ENCODE results near the genes GPBAR1 and ATG9A.

- PRO-cap, 3 experiments = no peak in any of the 3 experiments
- RAMPAGE, long total RNA = no peak
- RRBS, 2 experiments = 44 to 65% methylated on average over 1 of the region's 4 CpGs
Observed at GRCh38 chr2:218019402-218019959, 16.7 kb upstream of the TNS1 start.

DNA sequence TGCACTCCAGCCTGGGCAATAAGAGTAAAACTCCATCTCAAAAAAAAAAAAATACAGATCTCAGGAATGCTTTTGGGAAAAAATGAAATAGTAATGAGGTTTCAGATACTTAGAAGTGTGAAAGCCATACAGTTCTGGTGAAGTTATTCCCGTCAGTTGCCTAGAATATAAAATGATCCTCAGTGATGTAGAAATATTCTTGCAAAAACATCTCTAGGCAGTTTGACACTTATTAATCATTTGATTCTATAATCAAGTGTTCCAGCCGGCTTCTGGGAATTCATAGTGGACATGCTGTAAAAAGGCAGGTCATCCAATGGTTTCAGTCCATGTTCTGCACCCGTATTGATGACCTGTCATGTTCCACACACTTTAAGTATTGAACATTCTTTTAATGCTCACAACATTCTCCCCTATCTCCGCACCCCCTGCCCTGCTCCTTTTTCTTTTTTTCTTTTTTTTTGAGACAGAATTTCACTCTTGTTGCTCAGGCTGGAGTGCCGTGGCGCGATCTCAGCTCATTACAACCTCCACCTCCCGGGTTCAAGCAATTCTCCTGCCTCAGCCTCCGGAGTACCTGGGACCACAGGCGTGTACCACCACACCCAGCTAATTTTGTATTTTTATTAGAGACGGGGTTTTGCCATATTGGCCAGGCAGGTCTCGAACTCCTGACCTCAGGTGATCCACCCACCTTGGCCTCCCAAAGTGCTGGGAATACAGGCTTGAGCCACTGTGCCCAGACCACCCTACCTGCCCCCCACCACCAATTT, 20.0 kb downstream of the ARPC2 start:
- PRO-cap, 3 experiments = no peak in any of the 3 experiments
- RAMPAGE, long total RNA = no peak
- RRBS, 2 experiments = no CpG with 5 or more reads among the region's 12 CpGs

- PRO-cap, 3 experiments = no peak in any of the 3 experiments
- RAMPAGE, long total RNA = no peak
- RRBS, 2 experiments = no CpG with 5 or more reads among the region's 3 CpGs
Observed at GRCh38 chr2:218246431-218246738, 14.4 kb upstream of the GPBAR1 start.

DNA sequence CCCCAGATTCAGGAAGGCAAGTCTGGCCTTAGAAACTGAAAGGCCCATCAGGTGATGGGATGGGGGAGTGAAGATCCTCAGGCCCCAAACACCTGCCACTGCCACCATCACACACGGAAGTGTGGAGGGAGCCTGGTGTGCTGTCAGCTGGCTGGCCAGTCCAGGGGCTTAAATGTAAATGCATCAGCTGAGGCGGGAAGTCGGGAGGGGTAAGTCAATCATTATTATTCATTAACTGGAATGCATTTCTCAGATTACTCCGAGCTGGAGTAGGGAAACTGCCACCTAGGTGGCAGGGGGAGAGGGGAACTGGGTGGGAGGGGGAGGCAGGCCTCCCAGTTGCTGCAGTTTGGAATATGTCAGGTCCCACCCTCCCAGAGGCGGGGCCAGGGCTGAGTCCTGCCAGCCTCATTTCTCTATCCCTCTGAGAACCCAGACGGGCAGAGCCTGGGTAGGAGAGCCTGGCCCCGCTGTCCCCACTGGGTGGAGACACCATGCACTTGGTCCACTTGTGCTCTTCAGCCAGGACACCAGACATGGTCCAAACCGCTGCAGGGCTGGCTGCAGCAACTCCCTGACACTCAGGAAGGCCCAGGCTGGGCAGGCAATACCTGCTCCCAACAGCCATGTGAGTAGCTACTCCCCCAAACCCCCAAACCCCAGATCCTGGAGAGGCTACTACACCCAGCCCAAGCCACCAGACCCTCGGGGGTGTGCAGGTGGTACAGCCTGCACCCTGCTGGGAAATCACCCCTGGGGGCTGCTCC, at the start of gene GPBAR1:
Gene GPBAR1, plus strand, starts transcription at position 427 of the 767 bp plus-strand sequence.
- PRO-cap, 3 experiments = no peak in any of the 3 experiments
- RAMPAGE, long total RNA = start-site peak on the plus strand centred at position 427 of the sequence, 25 bp wide, 8 and 7 reads in 2 replicates
- RRBS, 2 experiments = no CpG with 5 or more reads among the region's 9 CpGs

GRCh38 chr2:218264689-218265267, 4.0 kb downstream of the GPBAR1 start:
- PRO-cap, 3 experiments = no peak in any of the 3 experiments
- RAMPAGE, long total RNA = no peak
- RRBS, 2 experiments = no CpG with 5 or more reads among the region's 18 CpGs

DNA sequence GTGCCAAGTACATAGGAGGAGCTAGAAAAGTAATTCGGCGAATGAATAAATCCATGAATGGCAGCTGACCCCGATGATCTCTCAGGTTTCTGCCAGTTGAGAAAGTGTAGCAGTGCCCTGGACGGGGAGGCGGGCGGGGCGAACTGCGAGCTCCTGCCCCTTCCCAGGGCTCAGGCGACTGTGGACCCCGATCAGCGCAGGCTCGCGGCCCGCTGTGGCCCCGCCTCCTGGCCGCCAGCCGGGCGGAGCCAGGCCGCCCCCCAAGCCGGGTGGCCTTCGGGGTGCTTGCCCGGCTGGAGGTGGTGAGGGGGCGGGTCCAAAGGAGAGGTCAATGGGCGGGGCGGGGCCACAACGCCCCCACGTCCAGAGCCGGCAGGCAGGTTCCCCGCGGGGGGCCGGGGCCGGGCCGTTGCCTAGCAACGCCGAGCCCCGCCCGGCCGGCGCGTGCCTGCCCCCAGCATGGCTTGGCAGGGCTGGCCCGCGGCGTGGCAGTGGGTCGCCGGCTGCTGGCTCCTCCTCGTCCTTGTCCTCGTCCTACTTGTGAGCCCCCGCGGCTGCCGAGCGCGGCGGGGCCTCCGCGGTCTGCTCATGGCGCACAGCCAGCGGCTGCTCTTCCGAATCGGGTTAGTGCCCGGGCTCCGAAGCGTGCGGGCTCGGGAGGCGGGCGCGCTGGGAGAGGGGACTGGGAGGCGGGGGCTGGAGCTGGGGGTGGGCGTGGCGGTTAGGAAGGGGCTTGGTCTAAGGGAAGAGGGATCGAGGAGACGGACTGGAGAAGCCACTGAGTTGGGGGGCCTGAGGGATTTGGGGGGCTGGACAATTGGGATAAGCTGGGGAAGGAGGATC, 30.7 kb upstream of the TMBIM1 start:
- PRO-cap, 3 experiments = peak in 3 of 3 experiments; most common plus-strand start position 371 of the sequence (in 1); most common minus-strand start position 166 of the sequence (in 1)
- RAMPAGE, long total RNA = no peak
- RRBS, 2 experiments = 2 to 3% methylated on average over 15 to 16 of the region's 72 CpGs

GRCh38 chr2:218331814-218332526, 24.7 kb upstream of the CATIP start:
- PRO-cap, 3 experiments = no peak in any of the 3 experiments
- RAMPAGE, long total RNA = no peak
- RRBS, 2 experiments = no CpG with 5 or more reads among the region's 8 CpGs

DNA sequence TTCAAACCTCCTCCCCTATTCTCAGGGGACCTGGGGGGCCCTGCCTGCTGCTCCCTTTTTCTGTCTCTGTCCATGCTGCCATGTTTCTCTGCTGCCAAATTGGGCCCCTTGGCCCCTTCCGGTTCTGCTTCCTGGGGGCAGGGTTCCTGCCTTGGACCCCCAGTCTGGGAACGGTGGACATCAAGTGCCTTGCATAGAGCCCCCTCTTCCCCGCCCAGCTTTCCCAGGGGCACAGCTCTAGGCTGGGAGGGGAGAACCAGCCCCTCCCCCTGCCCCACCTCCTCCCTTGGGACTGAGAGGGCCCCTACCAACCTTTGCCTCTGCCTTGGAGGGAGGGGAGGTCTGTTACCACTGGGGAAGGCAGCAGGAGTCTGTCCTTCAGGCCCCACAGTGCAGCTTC, 5.0 kb downstream of the CTDSP1 start:
- PRO-cap, 3 experiments = no peak in any of the 3 experiments
- RAMPAGE, long total RNA = no peak
- RRBS, 2 experiments = no CpG with 5 or more reads among the region's 3 CpGs

DNA sequence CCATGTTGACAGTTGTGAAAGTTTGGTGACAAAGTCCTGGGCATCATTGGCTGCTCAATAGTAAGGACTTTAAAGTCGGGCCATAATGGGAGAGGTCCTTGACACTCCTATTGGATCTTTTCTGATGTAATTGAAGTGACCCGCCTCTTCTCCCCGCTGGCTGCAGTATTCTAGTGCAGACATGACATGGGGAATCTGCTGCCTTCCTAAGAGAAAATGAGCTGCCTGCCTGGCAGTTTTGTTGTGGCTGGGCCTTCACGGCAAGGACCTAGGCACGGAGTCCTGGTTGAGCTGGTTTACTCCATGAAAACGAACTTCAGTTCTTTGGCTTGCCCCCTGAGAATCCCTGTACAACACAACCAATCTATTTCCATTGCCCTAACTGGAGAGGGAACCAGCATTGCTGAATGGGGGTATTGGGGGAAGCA, 26.0 kb upstream of the CYP27A1 start:
- PRO-cap, 3 experiments = no peak in any of the 3 experiments
- RAMPAGE, long total RNA = no peak
- RRBS, 2 experiments = no CpG with 5 or more reads among the region's 6 CpGs

DNA sequence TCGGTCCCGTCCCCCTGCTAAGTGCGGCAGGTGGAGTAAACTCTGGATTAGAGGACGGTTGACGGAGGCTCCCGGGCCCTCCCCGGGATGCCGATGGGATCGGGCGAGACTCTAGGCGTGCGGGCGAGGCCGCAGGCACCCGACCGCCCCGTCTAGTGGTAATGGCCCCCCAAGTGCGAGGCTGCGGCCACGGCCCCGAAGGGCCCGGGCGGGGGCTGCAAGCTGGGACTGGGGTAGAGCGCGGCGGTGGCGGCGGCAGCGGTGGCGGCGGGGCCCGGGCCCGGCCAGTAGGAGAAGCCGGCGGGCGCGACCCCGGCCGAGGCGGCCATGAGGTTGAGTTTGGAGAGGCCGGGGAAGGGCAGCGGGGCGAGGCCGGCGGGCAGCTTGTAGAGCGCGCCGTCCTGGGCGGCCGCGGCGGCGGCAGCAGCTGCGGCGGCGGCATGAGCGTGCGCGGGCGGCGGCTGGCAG, 3.4 kb downstream of the FEV start:
- PRO-cap, 3 experiments = no peak in any of the 3 experiments
- RAMPAGE, long total RNA = no peak
- RRBS, 2 experiments = 4% methylated on average over 12 of the region's 61 CpGs

DNA sequence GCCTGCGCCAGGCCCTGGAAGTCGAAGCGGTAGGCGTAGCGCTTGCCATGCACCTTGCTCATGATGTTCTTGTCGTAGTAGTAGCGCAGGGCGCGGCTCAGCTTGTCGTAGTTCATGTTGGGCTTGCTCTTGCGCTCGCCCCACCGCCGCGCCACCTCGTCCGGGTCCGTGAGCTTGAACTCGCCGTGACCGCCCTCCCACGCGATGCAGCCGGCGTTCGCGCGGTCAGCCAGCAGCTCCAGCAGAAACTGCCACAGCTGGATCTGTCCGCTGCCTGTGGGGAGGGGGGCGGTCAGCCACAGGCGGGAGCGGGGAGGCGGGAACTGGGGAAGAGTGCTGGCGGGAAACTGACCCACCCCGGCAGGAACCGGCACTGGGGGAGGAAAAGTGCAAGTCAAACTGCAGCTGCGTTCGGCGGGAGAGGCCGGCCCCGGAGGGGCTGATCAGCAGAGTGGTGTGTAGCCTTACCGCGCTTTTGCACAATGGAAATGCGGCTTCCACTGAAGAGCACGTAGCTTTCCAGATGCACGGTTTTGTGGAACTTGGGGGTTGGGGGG, 2.9 kb downstream of the FEV start:
- PRO-cap, 3 experiments = no peak in any of the 3 experiments
- RAMPAGE, long total RNA = no peak
- RRBS, 2 experiments = 2 to 4% methylated on average over 11 to 13 of the region's 46 CpGs

GRCh38 chr2:218984053-218984843, 736 bp downstream of the FEV start:
- PRO-cap, 3 experiments = peak in 2 of 3 experiments; most common plus-strand start chr2:218984586 (in 2); most common minus-strand start chr2:218984459 (in 1)
- RAMPAGE, long total RNA = no peak
- RRBS, 2 experiments = 4 to 6% methylated on average over 26 to 27 of the region's 53 CpGs

GRCh38 chr2:218996918-218997275, 3.7 kb upstream of the CRYBA2 start:
- PRO-cap, 3 experiments = peak in 1 of 3 experiments; most common minus-strand start chr2:218997029 (in 1)
- RAMPAGE, long total RNA = no peak
- RRBS, 2 experiments = no CpG with 5 or more reads among the region's 5 CpGs

DNA sequence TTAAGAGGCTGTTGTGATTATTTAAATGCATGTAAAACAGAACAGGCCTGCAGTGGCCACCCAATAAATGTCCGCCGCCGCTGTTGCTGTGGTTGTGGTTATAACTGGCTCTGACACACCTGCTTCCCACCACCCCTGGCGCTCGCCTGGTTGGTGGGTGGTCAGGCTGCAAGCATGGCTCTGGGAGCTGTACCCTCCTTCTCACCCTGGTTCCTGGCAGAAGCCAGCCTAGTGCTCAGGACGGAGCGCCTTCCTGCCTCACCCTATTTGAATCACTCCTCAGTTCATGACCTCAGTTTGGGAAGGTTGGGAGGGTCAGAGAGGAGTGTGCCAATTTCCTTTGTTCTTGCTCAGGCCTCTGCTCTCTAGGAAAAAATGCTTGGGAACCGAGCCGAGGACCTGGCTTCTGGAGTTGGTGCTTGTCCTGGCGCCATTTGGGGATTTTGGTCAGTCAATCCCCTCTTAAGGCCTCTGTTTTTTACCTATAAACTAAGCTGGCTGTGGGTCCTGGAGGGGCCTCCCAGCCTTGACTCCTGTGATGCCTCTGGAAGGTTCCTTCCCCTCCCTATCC, 5.3 kb upstream of the CRYBA2 start:
- PRO-cap, 3 experiments = no peak in any of the 3 experiments
- RAMPAGE, long total RNA = no peak
- RRBS, 2 experiments = no CpG with 5 or more reads among the region's 10 CpGs

DNA sequence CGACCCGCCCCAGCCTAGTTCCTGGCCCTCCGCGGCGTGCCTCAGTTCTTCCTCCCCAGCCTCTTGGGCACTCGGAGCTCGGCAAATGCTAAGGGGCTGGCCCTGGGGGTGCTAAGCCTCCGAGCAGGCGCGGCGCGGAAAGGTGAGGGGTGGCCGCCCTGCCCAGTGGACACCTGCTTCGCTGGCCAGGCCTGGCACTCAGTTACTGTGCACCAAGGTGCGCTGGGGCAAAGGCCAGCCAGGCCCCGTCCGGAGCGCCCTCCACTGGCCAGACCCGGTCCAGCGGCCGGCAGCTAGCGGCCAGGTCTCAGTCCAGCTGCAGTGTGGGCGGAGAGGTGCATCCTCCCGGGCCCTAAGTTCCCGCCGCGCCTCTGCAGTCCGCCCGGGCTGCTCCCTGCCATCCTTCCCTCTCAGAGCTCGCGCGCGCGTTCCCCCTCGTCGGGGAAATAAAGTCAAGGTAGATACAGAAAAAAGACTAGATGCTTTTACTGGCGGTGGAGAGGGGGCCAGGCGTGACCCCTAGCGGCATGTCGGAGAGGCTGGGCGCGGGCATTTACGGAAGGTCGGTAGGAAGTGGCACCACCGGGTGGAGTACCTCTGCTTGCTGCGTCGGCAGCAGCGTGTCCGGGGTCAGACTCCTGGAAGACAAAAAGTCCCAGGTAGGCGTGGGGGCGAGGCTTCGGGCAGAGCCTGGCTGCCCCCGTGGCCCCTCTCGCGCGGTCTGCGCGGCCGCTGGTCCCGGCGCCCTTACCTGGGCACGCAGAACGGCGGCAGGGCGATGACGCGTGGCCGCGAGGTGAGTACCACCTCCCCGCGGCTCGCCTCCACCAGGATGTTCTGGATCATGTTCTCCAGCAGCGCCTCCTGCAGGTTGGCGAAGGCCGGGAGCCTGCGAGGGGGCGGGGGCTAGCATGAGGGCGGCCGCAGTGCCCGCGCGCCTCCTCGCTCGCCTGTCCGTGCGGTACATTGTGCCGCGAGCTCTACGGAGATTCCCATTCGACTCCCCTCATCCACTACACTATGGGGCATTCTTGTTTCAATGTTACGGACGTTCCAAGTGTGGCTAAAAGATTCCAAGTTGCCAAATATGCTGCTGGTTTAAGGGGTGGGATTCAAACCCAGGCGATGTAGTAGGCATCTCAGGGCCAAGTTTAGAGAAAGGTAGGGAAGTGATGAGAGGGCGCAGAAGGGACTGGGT, 9.6 kb upstream of the CRYBA2 start:
- PRO-cap, 3 experiments = no peak in any of the 3 experiments
- RAMPAGE, long total RNA = no peak
- RRBS, 2 experiments = 5 to 6% methylated on average over 17 to 24 of the region's 94 CpGs

DNA sequence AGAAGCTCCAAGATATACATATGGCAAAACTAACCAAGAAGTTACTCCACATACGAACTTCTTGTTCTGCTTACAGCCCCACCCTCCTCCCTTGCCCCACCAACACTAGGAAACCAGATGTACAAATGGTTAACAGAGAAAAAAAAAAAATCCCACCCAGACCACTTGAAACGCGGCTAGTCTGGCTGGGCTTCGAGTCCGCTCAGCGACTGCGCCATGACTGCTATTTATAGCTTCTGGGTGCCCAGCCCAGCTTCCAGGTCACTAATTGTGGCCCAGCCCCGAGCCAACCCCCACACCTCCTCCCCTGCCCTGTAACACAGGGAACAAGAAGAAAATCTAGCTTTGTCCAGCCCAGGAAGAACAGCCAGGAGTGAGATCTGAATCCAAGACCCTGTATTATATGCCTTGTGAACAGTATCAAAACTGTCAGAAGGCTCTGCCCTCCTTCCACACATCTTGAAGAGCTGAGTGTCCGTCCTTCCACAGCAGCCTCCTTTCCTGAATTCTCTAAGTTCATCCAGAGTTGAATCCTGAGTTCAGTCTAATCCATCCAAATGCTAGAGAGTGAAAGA, 47.2 kb upstream of the IHH start:
- PRO-cap, 3 experiments = no peak in any of the 3 experiments
- RAMPAGE, long total RNA = no peak
- RRBS, 2 experiments = no CpG with 5 or more reads among the region's 9 CpGs

- PRO-cap, 3 experiments = no peak in any of the 3 experiments
- RAMPAGE, long total RNA = no peak
- RRBS, 2 experiments = no CpG with 5 or more reads among the region's 10 CpGs
Observed at GRCh38 chr2:219125024-219126023, 35.3 kb downstream of the NHEJ1 start.

DNA sequence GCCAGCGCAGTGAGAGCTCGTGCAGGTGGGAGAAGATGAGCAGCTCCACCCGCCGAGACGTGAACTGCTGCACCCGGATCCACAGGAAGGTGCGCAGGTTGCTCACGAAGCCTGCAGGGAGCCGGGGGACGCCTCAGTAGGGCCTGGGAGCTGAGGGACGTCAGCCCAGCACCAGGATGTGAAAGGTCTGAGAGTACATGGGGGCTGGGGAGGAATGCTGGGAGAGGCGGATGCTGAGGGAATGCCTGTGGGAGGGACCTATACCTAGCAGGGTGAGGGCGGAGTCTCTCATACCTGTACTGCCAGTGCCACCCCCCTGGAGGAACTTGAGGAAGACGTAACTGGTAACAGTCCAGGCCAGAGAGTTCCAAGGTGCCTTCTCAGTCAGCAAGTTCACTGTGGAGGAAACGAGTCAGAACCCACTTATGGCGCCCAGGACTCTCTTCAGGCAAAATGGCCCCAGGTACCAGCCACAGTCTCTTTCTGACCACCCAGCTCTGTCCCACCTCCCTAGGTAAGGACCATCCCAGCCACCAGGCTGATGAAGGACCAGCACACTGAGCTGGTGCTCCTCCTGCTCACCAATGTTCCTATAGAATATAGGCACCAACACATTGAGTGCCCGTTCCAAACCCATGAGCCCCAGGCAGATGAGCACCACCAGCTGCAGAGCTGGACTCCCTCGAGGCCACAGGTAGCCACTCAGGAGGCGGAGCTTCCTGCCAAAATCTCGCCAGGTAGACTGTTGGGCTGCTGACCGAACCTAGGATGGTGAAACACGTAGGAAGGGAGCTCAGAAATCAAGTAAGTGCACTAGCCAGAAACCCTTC, 2.5 kb downstream of the ABCB6 start:
- PRO-cap, 3 experiments = no peak in any of the 3 experiments
- RAMPAGE, long total RNA = no peak
- RRBS, 2 experiments = 95 to 97% methylated on average over 4 of the region's 22 CpGs

DNA sequence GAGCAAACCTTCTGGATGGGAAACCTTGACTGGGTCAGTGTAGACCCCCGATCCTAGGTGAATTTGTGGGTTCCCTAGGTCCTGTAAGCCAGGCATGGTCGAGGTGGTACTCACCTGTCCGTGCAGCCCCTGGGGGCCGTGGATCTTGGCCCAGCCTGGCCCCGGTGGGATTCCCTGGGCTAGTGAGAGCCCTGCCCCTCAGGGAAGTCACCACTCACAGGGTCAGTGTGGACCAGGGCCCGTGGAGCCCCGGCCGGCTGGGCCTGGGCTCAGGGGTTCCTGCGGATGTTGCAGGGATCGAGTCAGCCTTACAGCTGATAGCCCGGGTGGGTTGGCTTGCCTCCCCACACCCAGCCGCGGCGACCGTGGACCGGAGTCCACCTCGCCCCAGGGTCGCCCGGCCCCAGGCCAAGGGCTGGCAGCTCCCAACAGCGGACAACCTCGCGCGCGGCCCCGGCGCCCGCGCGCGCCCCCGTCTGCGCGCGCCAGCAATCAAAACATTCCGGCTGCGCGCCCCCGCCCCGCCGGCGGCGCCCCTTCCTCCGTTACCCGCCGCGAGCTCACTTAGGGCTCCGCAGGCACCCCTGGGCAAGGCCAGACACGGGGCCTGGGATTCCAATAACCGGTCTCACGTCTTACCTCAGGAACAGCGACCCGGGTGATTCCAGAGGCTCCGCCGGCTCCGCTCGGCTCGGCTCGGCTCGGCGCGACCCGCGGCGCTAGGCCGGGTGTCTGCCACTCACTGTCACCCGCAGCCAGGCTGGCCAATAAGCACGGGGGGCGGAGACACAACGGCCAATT, at the start of gene ATG9A:
Gene ATG9A, minus strand, starts transcription at position 741 of the 801 bp plus-strand sequence.
- PRO-cap, 3 experiments = peak in 3 of 3 experiments; most common minus-strand start position 734 of the sequence (in 2)
- RAMPAGE, long total RNA = no peak
- RRBS, 2 experiments = 2% methylated on average over 50 of the region's 69 CpGs

- PRO-cap, 3 experiments = no peak in any of the 3 experiments
- RAMPAGE, long total RNA = no peak
- RRBS, 2 experiments = no CpG with 5 or more reads among the region's 7 CpGs
Observed at GRCh38 chr2:219253581-219253755, 250 bp downstream of the TUBA4A start.

Measured in skeletal muscle tissue (tissue), 7 donors.